ENCODE data around the gene ARHGAP6.

GRCh38 chrX:10125932-10126394, 30.8 kb upstream of the CLCN4 start:
- PRO-cap, result no peak
- RAMPAGE, long total RNA, 4 experiments, result no peak in any of the 4 experiments

DNA sequence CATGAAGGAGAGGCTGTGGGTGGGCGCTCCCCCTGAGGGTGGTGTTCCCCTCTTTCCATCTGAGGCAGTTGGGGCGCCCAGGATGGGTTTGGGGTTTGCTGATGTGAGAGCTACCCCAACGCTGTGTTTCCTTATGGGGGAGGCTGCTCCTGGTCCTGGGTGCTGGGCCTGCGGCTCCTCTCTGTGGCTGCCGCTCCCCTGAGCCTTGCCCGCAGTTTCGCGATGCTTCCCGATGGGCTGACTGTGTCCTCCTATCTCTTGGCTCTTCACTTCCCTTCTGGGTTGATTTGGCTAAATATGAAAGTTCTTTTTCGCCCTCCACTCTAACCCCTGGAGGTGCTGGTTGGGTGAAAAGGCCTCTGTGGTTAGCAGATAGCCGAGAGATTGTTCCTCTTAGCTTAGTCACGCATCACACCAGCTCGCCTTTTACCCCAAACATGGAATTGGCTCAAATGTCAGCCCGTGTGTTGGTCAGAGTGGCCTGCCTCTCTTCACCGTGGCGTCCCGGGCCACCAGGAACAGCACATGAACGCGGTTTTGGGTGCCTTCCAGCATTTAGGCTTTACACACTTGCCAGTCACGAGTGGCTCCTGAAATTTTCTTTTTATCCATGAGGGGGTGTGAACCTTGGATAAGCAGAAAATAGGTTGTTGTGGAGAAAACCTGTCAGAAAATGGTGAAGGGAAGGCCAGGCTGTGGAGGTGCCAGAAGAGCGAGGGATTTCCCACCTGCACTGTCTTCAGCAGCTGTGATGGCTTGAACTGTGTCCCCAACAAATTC, 8.8 kb downstream of the CLCN4 start:
- PRO-cap, result no peak
- RAMPAGE, long total RNA, 4 experiments, result no peak in any of the 4 experiments

DNA sequence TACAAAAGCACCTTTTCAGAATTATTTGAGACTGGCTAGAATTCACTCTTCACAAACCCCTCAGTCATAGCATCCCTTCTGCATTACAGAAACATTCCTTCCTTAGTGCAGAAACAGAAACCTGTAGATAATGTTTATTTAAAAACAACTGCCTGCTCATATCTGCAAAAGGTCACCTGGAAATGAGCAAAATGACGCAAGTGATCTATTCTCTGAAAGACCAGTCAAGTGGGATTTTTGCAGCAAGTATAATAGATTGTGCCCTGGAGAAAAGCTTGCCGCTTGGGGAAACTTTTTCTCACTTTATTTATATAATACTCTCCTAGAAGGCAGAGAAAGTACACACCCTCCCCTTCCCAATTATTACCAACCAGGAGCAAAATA, 41.4 kb downstream of the MID1 start:
- PRO-cap, result no peak
- RAMPAGE, long total RNA, 4 experiments, result no peak in any of the 4 experiments

- PRO-cap, result no peak
- RAMPAGE, long total RNA, 4 experiments, result no peak in any of the 4 experiments
These were observed 57.0 kb upstream of the MID1 start for GRCh38 chrX:10677318-10677827.

DNA sequence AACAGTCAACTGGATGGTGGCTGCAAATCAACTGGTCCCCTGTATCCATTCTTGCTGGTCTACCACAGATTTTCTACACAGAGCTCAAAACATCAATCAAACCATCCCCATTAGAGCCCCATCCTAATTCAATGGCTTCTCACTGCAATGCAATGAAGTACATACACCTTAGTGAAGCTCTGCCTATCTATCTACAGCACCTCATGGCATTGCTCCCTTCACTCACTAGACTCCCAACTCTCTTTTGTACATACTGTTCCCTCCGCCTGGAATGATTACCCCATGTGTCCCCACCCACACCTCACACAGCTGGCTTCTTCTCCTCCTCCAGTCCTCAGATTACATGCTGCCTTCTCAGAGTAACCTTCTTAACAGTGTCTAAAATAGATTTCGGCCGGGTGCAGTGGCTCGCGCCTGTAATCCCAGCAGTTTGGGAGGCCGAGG, 46.9 kb downstream of the AMELX start:
- PRO-cap, result no peak
- RAMPAGE, long total RNA, 4 experiments, result no peak in any of the 4 experiments

DNA sequence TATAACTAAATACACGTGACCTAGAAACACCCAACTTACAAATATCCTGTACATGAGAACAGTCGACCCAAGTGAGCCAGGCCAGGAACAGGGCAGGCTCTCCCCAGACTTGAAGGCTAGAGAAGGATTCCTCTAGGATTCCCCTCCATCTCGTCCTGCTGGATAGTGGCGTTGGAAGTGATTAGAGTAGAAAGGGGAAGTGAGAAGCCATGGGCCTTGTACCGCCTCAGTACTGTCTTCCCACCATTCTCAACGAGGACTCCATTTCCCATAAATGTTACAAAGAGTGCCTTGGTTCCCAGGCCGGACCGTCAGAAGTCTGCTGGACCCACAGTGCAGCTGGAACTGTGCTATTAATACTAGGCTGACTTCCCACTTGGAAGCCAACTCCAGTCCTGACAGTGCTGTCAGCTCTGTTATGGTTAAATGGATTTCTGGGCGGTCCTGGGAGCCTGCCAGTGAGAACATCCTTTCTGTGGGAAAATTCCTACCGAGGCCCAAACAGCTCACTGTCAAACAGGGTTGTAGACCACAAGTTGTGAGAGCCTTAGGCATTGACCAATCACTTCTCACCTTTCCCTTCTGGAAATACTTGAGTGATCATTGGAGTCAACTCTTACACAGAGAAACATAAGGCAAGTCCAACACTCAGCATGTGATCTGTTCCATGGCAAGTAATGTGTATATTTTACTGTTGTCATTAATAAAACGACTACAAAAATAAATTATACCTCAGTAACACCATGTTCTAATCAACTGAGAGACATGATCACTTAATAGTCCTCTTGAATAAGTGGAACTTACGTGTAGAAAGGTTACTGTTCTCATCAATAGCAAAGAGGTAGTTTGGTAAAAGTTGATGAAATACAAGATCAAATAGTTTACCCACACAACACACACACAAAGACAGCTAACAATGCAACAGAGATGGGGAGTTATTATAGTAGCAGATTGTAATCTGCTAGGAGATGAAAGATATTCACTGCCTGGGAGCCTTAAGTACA, 58.4 kb downstream of the AMELX start:
- PRO-cap, result no peak
- RAMPAGE, long total RNA, 4 experiments, result start-site peak on the minus strand in 1 of 4 experiments, centred at position 305 of the sequence, 42 reads per replicate

DNA sequence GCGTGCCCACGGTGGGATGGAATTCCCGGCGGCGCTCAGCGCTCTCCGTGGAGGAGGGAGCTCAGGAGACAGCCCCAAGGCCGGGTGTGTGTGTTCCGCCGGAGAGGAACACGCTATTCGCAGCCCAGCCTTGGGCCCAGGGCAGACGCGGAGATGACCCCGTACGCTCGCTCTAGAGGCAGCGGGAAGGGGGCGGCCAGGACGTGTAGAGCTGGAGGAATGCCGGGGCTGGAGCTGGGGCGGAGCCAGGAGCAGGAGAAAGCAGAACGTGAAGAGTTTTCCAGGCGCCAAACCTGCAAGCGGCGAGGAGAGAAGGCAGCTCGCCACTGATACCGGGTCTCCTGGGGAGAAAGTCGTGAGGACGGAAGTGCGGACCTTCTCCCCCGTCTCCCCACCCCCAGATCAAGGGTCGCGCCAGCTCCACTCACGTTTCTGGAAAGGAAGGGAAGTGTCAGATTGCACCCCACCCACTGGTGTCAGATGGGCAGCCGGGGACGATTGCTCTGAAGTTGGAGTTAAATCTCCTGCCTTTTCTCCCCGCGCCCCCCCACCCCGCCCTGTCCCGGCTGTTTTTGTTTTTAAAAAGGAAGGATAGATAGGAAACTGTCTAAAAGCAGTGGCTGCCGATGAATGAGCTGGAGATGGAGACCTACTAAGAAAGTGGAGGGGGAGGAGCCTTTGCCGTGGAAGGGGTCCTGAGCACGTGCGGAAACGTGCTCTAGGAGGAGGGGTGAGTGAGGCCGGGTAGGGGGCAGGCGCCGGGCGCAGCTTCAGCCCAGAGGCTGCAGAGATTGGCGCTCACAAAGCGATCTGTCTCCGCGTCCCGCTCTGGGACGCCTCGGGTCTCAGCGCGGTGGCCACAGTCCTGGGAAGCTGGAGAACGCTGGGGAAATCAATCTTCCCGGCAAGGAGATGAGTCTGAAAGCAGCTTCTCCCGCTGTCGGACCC, at the start of gene ARHGAP6:
ARHGAP6 (minus strand) TSS at position 349 of the 948 bp plus-strand sequence.
- PRO-cap, result no peak
- RAMPAGE, long total RNA, 4 experiments, result start-site peak on the minus strand in 1 of 4 experiments, centred at position 168 of the sequence, 19 reads per replicate

GRCh38 chrX:11786996-11787195, 28.9 kb downstream of the MSL3 start:
- PRO-cap, result no peak
- RAMPAGE, long total RNA, 4 experiments, result no peak in any of the 4 experiments

DNA sequence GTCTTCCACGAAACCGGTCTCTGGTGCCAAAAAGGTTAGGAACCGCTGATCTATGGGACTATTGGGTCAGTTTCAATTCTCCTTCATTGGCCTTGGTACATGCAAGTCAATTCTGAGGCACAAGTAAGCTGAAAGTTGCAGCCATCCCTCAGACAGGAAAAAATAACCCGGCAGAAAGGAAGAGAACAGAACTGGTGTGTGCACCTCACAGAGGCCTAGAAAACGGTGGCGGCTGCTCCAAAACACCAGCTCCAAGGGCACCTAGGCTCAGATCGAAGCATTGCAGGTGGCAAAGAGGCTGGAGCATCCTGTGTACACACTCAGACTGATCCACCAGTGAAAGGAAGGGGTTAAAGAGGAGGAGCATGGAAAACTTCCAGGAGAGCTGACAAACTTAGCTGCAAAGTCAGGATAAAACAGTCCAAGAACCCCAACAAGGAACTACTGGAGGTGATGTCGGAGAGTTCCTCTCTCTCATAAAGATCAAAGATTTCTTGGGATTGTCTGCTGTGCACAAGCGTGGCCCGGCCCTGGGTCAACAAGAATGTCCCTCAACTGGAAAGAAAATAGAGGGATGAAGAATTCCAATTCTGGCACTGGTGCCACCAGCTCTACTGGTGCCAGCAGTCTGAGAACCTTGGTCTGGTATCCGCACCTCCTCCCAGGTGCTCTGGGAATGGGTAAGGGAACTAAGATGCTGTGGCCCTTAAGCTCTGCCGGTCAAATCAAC, 6.6 kb upstream of the TMSB4X start:
- PRO-cap, result no peak
- RAMPAGE, long total RNA, 4 experiments, result no peak in any of the 4 experiments

GRCh38 chrX:12970571-12971295, 4.2 kb upstream of the TMSB4X start:
- PRO-cap, result no peak
- RAMPAGE, long total RNA, 4 experiments, result no peak in any of the 4 experiments

- PRO-cap, result no peak
- RAMPAGE, long total RNA, 4 experiments, result no peak in any of the 4 experiments
These were observed 733 bp upstream of the TMSB4X start for GRCh38 chrX:12974232-12974521.

- PRO-cap, result no peak
- RAMPAGE, long total RNA, 4 experiments, result no peak in any of the 4 experiments
These were observed 558 bp downstream of the TMSB4X start for GRCh38 chrX:12975451-12975885.

GRCh38 chrX:12979944-12980529, 5.1 kb downstream of the TMSB4X start:
- PRO-cap, result no peak
- RAMPAGE, long total RNA, 4 experiments, result no peak in any of the 4 experiments

DNA sequence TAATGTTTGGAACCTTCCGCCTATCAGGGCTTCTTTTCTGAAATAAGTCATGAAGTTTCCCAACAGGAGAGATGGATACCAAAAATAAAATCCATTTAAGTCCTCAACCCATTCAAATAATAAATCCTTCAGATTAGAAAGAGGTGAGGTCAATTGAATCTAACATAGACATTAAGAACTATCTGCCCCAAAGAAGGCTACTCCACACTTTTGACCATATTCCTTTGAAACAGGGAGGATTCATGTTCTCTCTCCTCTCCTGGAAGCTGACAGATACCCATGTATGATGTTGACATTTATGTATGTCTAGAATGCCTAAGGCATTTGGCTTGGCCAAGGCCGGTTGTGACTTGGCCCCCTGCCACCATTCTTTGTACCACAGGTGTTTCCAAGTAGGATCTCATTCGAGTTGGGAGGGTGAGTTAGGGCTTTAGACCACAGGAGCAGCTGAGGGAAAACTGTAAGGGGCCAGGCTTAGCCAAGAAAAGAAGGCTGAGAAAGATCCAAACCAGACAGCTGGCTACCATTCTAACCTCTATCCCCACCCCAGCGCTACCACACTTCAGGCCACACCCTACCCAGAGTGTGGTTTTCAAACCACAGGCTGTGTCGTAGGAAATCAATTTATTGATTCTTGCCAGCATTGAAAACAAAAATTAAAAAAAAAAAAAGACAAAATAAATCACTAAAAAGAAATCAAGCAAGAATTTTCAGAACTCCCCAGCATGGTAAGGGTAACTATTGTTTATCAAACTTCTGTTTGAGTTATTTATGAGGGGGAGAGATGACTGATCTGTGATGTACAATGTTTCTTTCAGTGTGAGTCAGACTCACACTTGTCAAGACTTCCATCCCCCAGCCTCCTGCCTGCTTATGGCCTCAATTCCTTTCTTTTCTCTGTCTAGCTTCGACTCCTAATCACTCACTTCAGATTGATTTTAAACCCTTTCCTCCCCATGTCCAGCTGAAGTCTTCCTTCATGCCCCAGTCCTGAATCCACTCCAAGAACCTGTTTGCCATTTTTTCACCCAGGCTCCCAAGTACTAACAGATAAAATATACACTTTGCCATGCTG, 9.8 kb downstream of the TMSB4X start:
- PRO-cap, result no peak
- RAMPAGE, long total RNA, 4 experiments, result no peak in any of the 4 experiments

DNA sequence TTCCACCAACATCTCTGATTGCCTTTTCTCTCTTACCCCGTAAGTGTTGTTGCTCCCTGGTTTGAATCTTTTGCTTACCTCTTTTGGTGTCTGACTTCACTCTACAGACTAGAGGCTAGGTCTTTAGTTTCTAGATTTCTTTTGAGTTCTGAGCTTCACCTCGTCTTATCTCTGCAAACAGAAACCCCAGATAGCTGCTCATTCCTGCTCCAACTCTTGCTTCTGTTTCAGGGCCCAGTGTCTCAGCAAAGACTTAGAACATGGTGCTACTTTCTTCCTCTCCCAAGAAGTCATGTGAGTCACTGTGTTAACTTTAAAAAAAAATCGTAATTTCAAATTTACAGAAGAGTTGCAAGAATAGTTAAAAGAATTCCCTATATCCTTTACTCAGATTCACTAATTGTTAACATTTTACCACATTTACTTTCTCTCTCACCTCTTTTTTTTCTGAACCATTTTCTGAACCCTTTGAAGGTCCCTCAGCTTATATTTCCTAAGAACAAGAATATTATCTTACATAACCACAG, 11.6 kb downstream of the TMSB4X start:
- PRO-cap, result no peak
- RAMPAGE, long total RNA, 4 experiments, result no peak in any of the 4 experiments

GRCh38 chrX:13005571-13006063, 30.7 kb downstream of the TMSB4X start:
- PRO-cap, result no peak
- RAMPAGE, long total RNA, 4 experiments, result no peak in any of the 4 experiments

DNA sequence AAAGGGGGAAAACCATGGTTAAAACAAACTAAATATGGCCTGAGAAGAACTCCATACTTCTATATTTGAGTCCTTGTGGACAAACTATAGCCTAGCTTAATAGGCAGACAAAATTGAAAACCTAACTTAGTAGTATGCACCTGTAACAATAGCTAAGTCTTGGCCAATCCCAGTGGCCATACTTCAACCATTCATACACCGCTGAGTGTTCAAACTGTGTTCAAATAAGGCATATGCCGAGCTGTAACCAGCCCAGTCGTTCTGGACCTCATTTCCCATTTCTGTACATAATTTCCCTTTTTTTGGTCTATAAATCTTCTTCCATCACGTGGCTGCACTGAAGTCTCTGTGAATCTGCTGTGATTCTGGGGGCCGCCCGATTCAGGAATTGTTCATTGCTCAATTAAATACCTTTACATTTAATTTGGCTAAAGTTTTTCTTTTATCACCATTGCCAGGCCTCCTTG, 27.8 kb downstream of the FAM9C start:
- PRO-cap, result no peak
- RAMPAGE, long total RNA, 4 experiments, result no peak in any of the 4 experiments

DNA sequence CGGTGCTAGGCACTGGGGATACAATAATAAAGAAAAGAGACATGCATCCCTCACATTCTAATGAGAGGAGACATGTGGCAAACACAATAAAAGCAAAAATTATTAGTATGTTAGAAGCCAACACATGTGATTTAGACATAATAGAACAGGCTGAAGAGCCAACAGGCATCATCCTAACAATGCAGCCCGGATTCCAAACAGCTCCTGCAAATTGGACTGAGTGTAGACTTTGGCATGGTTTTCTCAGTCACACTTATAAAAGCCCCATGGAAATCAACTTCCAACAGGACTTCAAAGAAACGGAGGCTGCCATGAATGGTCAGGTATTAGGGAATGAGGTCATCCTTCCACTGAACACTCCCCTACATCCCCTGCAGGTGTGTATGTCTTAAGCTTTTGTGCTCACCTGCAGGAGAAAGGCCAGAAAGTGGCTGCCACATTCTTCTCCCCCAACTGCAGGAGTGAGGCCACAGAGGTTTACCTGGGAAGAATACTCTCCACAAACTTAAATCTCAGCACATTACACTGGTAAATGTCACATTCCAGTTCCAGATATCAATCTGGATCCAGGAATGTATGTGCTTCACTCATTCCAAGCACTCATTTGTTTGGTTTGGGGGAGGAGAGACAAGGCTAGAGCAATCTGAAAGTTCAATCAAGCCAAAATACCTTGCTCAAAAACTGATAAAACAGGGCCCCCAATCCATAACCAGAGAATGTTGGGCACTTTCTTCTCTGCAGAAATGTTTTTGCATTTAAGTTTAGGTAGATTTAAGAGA, 15.6 kb downstream of the FAM9C start:
- PRO-cap, result no peak
- RAMPAGE, long total RNA, 4 experiments, result no peak in any of the 4 experiments

DNA sequence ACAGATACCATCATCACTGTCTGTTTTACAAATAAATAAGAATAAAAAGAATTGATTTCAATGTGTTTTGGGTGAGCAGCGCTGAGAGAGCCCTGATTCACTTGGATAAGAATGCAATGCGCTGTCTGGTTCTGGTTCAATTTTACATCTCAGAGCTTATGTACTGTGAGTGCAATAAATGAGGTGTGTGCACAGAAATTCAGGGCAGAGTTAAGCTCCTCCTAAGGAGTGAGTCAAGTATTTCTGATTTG, 11.3 kb downstream of the FAM9C start:
- PRO-cap, result no peak
- RAMPAGE, long total RNA, 4 experiments, result no peak in any of the 4 experiments

DNA sequence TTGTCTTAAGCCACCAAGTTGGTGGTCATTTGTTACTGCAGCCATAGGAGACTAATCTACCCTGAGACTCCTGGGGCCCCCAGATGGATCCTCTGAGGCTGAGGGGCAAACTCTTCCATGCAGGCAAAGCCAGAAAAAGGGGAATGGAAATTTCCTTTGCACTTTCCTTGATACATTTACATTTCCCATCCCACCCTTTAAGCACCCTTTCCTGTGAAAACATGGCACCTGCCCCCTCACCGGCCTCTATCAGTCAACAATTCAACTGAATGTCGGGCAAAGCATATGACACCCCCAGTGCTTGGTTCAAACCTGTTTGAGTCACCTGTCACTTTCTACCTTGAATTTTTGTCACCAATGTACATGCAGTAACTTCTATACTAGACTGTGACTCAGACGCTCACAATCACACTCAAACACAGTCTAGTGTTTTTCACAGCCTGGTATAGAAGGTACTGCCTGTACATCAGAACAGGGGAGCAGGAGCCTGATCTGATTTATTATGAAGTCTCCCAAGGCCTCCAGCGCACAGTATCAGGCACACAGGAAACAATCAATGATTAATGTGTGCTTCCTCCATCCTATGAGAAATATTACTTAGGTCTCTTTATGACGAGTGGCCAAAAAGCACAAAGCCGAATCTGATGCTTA, 49.1 kb upstream of the FAM9C start:
- PRO-cap, result no peak
- RAMPAGE, long total RNA, 4 experiments, result no peak in any of the 4 experiments